ENCODE data around the gene GOLGA6L25.

- PRO-cap, 2 experiments: no peak in any of the 2 experiments
These were observed 343 bp downstream of the GABRB3 start for GRCh38 chr15:26772492-26772953.

- PRO-cap, 2 experiments: no peak in any of the 2 experiments
These were observed 83.5 kb downstream of the GABRG3 start for GRCh38 chr15:27054387-27054923.

DNA sequence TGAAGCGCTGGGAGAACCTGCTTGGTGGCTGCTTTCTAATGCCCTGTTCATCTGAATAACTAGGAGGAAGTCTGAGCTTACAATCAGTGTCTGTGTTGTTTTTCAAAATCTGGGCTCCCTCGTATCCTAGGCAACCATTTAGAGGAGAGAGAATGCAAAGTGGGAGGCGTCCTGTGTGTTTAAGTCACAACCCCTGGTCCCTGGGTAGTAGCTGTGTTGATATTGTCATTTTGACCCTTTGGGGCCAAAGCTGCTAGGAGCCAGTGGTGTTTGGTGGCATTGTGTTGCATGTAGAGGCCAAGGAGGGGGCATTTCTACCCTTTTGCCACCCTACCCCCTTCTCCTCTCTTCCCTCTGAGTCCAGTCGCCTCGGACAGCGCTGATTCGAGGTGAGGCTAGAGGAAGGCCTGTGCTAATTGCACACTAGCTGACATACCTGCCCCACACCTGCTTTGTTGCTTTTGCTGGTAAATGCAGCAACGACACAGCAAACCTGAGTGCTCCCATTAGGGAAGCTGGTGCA lies 100.0 kb downstream of the GABRG3 start:
- PRO-cap, 2 experiments: no peak in any of the 2 experiments

- PRO-cap, 2 experiments: no peak in any of the 2 experiments
These were observed 60.2 kb upstream of the OCA2 start for GRCh38 chr15:28159325-28159700.

GRCh38 chr15:28221802-28222291 lies 100.1 kb downstream of the HERC2 start:
- PRO-cap, 2 experiments: no peak in any of the 2 experiments

- PRO-cap, 2 experiments: no peak in any of the 2 experiments
These were observed at the start of gene GOLGA6L25 for GRCh38 chr15:28553156-28553832. Gene GOLGA6L25, plus strand, starts transcription at chr15:28553568.

DNA sequence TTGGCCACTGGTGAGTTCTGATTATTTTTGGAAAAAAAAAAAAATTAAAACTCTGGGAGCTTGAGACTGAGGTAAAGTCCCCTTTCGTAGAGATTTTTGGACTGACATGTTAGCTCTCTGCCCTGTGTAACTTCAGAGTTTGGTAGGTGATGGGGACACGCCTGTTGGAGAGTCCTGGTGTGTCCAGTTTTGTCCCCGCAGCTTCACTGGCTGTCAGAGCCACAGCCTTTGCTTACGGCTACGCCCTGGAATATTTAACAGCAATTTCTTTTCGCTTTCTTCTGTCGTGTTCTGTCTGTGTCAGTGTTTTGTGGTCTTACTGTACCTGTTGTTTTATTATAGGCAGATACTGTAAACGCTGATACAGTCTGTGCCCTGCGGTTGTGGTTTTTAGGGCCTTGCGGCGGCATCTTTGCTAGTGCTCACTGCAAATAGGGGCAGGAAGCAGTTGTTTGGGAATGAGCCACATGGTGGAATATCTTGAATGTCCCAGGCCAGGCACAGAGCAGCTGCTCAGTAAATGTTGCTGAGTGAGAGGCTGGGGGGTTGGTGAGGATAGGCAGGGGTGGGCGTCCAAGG lies 62.7 kb downstream of the APBA2 start:
- PRO-cap, 2 experiments: peak in 1 of 2 experiments; most common minus-strand start position 208 of the sequence (in 1)

DNA sequence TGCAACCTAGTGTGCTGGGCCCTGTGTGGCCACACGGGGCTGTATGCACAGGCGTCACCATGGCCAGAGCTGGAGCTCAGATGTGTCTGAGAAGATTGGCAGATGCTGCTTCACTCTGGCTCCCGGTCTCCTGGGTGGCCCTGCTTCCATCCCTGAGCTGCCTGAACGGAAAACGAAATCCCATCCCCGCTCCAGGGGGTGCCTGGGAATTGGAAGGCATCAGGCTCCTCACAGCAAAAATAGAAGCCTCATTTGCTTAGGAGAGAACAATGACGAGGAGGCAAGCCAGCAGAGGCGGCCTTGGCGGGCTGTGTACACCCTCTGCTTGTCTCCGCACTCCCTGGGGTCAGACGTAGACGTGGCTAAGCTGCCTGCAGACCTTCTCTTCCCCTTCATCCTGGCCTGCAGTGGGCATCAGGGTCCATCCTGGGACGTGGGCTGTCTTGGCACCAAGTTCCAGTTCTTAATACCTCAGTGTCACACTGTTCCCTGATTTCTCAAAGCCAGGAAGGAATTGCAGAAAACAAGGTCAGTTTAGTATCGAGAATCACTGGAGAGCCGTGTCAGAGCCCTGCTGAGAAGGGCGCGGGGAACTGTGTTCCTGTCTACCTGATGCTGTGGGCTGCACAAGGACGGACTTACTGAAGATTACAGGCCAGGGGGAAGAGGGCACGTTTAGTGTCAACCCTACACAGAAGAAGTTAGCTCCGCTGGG lies 103.8 kb downstream of the APBA2 start:
- PRO-cap, 2 experiments: no peak in any of the 2 experiments

DNA sequence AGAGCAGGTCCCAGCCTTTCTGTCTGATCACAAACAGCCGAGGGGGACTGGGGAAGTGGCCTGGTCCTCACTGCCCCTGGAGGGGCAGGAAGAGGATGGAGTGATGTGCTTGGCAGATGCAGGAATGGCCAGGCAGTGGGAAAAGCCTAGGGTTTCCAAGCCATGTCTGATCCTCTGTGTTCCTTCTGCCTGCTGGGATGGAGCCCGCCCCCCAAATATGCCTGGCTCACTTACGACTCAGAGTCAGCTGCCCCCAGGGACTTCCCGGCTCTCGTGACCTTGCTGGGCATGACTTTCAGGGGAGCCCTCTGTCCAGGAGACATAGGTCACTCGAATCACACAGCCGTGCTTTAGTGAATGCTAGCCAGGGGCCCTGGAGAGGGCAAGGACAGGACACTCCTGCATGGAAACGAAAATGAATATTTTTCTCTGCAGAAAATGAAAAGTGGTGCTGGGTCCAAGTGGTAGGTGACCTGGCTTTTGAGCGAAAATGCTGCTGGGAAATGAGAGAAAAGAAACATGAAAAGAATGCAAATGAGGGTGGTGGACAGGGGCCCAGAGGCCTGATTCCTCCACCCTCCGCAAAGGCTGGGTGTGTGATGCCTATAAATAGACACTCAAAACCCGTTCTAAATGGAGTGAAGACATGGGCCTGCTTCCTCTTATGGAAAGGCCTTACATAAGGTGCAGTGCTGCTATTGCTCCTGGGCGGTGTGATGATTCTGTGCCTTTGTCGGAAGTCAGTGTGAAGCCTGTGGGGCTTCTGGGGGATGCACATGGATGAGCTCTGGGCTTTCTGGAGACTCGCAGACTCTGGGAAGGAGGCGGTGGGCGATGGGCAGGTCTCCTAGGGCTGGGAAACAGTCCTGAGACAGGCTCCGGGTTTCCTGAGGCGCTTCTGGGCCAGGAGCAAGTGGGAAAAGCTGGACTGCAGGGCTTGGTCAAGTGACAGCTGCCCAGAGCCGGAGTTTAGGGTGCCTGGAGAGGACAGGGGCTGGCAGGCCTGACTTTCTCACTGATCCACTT lies 107.5 kb downstream of the APBA2 start:
- PRO-cap, 2 experiments: no peak in any of the 2 experiments

GRCh38 chr15:29343405-29343962 lies 73.9 kb upstream of the NSMCE3 start:
- PRO-cap, 2 experiments: no peak in any of the 2 experiments

DNA sequence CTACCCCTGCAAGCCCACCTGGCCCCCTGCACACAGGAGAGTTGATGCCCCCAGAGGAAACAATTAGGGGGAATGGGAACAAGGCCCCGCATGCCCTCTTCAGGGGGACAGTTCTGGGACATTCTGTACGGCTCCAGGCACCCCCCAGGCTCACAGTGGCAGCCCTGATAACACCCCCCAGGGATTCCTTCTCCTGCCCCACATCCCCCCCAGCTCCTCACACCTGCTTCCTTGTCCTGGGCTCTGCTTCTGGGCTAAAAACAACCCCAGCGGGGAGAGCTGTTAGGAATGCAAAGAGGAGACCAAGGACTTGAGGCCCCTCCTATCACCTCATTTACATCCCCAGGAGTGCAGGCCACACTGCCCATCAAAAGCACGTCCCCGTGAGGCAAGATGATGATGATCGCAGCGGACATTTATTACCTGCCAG lies 75.9 kb upstream of the NSMCE3 start:
- PRO-cap, 2 experiments: no peak in any of the 2 experiments

GRCh38 chr15:29400719-29401206 lies 131.1 kb upstream of the NSMCE3 start:
- PRO-cap, 2 experiments: no peak in any of the 2 experiments

- PRO-cap, 2 experiments: no peak in any of the 2 experiments
These were observed 103.7 kb downstream of the TJP1 start for GRCh38 chr15:29718459-29719158.

GRCh38 chr15:29796681-29797088 lies 25.6 kb downstream of the TJP1 start:
- PRO-cap, 2 experiments: no peak in any of the 2 experiments

DNA sequence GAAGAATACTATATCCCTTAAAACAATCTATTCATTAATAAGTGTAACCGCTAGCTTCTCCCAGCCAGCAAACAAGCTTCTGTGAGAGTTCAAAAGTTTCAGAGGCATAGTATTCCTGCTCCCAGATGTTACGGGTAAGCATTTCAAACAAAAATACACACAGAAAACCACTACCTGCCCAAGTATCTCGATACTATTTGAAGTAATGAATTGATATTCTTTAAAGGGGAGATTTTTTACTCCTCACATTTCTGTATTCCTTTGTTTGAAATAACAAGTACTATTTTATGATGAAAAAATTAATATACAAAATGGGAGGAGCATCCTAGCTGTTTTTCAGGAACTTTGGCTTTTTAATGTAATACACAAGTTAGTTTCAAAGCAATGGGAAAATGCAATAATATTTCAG lies 1.4 kb downstream of the TJP1 start:
- PRO-cap, 2 experiments: no peak in any of the 2 experiments

- PRO-cap, 2 experiments: peak in 2 of 2 experiments; most common minus-strand start chr15:29823015 (in 2)
These were observed 546 bp upstream of the TJP1 start for GRCh38 chr15:29822747-29823281.

DNA sequence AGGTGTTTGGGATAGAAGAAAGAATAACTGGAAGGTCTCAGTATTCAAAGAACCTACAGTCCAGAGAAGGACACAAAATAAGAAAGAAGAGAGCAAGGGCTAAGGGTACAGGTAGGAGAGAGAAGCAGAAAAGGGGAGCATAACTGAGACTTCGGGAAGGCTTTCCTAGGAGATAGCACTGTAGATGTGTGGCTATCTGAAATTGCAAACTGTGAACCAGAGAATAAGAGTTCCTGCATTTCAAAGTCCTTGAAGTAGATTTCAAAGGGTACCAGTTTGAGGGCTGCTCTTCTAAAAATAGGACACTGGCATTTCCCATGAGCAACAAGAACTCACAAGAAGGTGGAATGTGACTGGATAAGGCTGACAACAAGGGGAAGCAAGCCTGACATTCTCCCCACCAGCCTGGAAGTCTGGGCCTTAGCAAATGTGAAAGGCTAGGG lies 18.5 kb upstream of the TJP1 start:
- PRO-cap, 2 experiments: no peak in any of the 2 experiments

- PRO-cap, 2 experiments: no peak in any of the 2 experiments
These were observed 169 bp upstream of the GOLGA8Q start for GRCh38 chr15:30551752-30552010.

GRCh38 chr15:30625255-30625908 lies 21.6 kb downstream of the GOLGA8H start:
- PRO-cap, 2 experiments: peak in 1 of 2 experiments; most common plus-strand start chr15:30625792 (in 1); most common minus-strand start chr15:30625517 (in 1)

- PRO-cap, 2 experiments: no peak in any of the 2 experiments
These were observed 42.0 kb downstream of the FAN1 start for GRCh38 chr15:30945673-30946207.

Data from Colon Carcinoma Metastatic in the Lung (tissue), 2 donors.